Fibroblast of the aortic adventitia (primary cell): ENCODE measurements around a stretch of chr16.

DNA sequence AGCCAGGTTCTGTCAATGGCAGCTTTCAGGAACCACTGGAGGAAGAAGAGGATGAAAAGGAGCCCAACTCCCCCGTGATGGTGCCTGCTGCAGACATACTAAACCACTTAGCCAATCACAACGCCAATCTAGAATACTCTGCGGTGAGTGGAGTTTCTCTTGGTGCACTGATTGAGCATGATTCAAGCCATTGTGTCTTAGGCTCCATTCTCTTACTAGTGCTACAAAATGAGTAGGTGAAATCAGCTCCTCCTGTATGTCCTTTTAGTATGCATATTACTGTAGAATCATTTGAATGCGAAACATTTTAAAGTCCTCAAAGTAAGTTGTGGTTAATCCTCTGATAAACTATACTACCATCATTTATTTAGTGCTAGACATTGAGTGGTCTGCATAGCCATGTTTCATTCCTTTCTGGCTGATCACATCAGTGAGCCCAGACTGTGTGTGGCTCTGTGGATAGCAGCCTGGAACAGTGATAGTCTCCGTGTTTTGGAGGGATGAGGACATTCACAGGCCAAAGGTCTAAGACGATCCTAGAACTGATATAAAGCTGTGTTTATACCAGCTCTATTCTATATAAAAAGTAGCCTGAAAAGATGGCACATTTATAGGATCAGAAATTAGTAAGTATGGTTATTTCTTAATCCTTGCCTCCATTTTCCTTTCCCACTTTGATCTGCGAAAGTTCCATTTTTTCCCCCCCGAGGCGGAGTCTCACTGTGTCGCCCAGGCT is 1.6 kb downstream of the SETD6 start:
- CAGE, long polyA plus RNA: no peak

DNA sequence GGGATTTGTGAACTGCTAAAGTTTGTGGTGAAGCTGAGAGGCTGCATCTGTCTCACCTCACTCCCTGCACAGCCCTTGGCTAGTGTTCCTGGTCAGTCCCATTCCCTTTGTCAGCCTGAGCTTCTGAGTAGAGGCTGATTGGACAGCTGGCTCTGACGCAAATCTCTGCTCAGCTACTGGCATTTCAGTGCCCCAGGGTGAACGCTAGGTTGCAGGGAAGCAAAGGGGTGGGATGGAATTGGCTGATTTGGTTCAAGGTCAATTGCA is 23.1 kb upstream of the CNOT1 start:
- CAGE, long polyA plus RNA: no peak

- CAGE, long polyA plus RNA: no peak
Measured at GRCh38 chr16:58730768-58731080, 3.4 kb downstream of the GOT2 start.

GRCh38 chr16:59170008-59170477 is 435.9 kb upstream of the GOT2 start:
- CAGE, long polyA plus RNA: no peak

GRCh38 chr16:60203777-60204204 is 1469.7 kb upstream of the GOT2 start:
- CAGE, long polyA plus RNA: no peak

DNA sequence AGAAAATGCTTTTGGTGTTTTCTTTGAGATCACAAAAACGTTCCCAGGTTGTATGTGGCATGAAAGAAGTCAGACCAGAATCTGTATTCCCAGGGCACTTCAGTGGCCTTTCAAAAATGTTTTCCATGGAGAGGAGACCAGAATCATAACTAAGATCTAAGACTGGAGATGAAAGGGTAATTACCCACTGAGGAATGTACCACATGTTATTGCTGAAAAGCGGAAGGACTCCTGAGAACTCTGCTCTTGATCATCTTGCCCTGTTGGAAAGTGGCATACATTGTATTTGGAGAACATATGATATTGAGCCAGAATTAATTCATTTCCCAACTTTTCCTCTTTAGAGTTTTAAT is 1525.5 kb upstream of the GOT2 start:
- CAGE, long polyA plus RNA: no peak

DNA sequence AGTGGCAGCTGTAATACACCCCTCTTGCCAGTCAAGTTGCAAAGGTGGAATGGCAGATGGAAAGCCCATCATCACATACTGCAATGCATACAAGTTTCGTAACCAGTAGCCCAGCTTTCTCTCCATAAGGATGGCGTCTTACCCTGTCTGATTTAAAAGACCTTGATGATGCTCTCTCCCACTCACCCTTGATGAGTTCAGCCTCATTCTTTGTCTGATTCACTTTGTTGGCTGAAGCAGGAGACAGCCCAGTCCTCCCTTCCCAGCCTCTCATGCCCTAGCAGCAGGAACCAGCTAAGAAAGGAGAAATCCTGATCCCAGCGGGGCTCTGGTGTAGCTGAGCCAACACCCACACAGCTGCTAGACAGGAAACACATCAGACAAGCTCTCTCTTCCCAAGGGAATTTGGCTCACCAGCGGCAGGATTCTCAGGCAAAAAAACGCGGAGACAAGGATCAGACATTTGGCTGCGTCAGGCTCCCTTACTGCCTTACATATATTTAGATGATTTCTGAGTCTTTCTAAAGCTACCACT is 211.6 kb downstream of the CDH11 start:
- CAGE, long polyA plus RNA: no peak

DNA sequence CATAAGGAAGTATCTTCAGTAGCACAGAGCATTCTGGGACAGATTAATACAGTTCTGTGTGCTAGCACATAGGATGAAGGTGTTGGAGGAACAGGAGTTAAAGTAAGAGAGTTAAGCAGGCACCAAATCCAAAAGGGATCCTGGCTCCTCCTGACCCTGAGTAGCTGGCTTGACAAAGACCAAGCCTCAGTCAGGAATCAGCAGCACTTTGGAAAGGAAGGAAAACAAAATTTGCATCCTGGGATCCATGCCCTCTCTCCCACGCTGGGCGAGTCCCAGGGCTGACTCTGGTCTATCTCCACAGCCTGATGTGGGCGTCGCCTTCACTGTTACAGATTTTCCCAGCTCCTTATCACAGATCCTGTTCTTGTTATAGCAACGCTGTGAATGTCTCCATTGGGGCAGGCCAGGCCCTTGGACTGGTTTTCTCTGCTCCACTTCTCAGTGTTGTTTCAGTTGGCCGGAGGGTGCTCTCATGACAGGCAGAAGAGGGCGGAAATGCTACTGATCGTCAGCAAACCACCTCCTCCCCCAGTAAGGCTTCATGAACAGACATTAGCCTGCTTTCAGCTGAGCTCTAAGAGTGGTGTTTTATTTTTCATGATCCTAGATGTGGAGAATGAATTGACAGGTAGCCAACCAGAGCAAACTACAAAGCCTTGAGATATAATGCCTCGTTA is 127.9 kb upstream of the CDH11 start:
- CAGE, long polyA plus RNA: no peak

- CAGE, long polyA plus RNA: no peak
Measured at GRCh38 chr16:65310626-65310933, 188.7 kb upstream of the CDH11 start.

GRCh38 chr16:66127649-66128030 is 238.9 kb upstream of the CDH5 start:
- CAGE, long polyA plus RNA: no peak

GRCh38 chr16:66135244-66135735 is 231.2 kb upstream of the CDH5 start:
- CAGE, long polyA plus RNA: no peak

DNA sequence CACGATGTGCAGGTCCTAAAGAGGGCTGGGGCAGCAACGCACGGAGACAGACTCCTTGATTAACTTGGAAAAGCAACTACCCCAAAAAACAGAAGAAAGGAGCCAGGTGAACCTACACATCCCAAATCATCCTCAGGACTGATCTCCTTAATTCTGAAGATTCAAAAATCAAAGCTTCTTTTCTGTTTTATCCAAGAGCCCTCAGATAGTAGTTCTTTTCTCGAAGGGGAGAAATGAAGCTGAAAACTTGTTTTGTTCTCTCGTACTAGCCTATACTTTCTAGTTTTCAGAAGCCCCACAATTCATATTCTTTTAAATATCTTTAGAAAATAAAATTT is 223.7 kb upstream of the CDH5 start:
- CAGE, long polyA plus RNA: no peak

DNA sequence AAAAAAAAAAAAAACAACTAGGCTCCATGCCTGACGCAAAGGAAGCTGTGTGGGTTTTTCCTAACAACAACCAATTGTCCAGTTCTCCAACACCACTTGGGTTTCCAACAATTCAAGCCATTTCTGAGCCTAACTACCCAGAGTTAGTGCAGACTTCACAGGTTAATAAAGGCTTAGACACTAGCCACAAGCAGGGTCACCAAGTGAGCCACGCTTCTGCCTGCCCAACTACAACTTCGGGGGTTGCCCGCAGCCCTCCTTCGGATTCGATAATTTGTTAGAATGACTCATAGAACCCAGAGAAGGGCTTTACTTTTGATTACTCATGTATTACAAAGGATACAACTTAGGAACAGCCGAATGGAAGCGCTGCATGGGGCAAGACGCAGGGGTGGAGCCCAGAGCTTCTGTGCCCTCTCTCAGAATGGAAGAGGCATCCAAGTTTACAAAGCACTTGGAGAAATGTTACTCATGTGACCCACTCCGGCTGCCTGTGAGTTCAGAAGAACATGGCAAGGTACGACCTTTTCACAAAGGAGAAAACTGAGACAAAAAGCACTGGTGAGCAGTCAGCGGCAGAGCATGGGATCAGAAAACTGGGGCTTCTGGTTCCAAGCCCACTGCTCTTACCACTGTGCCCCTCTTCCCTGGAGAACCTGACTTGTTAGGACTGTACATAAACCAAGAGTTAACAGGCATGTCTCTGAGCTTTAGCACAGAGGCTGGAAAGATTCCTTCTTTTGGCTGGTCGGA is 7.5 kb upstream of the CDH5 start:
- CAGE, long polyA plus RNA: no peak

- CAGE, long polyA plus RNA: no peak
Measured at GRCh38 chr16:66512734-66513088, 37.2 kb downstream of the TK2 start.

GRCh38 chr16:66524746-66525601 is 24.9 kb downstream of the TK2 start:
- CAGE, long polyA plus RNA: no peak

DNA sequence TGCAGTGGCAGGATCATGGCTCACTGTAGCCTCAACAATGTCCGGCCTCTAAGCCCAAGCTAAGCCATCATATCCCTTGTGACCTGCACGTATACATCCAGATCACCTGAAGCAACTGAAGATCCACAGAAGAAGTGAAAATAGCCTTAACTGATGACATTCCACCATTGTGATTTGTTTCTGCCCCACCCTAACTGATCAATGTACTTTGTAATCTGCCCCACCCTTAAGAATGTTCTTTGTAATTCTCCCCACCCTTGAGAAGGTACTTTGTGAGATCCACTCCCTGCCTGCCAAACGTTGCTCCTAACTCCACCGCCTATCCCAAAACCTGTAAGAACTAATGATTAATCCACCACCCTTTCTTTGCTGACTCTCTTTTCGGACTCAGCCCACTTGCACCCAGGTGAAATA is 16.3 kb downstream of the PDP2 start:
- CAGE, long polyA plus RNA: no peak

- CAGE, long polyA plus RNA: no peak
Measured at GRCh38 chr16:66926112-66926804, 923 bp upstream of the RRAD start.

DNA sequence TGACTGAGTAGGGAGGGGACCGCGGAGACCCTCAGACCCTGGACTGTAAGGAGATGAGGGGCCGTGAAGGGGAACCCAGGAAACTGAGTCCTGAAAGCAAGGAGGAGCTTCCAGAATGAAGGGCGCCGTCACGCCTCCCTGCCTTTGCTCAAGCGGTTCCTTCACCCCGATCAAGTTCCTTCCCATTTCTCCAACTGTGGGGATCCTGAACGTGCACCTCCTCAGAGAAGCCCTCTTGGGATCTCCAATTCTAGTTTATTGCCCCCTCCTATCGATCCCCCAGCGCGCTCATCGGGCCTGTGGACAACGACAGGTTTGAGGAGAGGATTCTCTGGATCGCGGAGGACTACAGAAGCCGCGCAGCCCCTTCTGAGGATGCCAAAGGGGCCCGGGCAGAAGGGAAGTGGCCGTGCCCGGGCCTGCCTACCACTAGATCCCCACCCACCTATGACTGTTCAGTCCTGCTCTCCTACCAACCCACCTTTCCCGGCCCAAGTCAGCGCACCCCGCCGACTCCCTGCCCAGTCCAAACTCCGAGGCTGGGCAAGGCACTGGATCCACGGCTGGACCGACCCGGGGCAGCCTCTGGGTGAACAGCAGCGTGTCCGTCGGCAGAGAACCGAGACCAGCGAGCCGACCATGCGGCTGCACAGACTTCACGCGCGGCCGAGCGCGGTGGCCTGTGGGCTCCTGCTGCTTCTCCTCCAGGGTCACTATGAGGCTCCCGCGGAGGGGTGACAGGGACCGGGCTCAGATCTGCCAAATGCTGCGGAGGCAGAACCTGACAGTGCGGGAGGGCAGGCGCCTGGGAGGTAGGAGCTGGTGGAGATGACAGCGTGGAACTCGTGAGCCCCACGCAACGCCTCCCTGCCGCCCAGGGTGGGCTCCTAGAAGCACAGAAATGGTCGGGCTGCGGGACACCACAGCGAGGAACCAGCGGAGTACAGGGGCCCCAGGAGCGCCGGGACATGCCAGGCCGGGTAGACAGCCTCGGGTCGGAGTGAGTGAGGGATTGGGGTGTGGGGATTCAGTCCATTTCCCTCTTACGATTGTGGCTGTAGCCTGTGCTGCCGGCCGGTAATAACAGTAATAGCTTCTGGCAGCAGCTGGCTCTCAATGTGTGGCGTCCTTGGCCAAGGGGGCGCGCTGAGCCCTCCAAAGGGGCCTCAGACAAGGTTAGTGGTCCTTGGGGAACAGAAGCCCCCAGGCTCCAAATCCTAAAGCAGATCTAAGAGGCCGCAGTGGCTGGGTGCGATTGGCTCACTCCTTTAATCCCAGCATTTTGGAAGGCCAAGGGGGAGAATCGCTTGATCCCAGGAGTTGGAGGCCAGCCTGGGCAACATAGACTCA is 12.5 kb upstream of the CES3 start:
- CAGE, long polyA plus RNA: no peak

GRCh38 chr16:66953447-66953957 is 7.6 kb upstream of the CES3 start:
- CAGE, long polyA plus RNA: no peak

GRCh38 chr16:67000130-67001500 is 12.2 kb downstream of the CES4A start:
- CAGE, long polyA plus RNA: no peak